Left colon (tissue), 1 donor: ENCODE results near the gene MAGI1.

DNA sequence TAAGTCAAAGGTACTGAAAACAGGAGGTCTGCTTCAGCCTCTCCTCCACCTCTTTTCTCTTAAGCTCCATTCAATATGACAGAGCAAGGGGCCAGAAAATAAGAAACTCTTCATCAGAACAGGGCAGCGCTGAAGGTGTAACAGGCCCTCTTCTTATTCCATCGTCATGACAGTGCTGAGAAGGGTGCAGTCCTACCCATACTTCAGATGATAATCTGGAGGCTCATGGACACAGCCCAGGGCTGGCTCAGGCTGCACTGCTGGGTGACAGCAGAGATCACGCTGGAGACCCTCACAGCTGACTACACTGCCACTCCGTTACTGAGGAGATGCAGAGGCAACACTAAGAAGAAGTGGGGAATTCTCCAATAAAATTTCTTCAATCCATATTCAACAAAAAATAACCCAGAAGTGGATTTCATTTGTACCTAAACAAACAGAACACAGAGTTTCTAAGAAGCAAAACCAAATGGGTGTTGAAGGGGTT is 623.4 kb downstream of the MAGI1 start:
- PRO-cap, result no peak

GRCh38 chr3:65509116-65510068 is 529.3 kb downstream of the MAGI1 start:
- PRO-cap, result no peak

DNA sequence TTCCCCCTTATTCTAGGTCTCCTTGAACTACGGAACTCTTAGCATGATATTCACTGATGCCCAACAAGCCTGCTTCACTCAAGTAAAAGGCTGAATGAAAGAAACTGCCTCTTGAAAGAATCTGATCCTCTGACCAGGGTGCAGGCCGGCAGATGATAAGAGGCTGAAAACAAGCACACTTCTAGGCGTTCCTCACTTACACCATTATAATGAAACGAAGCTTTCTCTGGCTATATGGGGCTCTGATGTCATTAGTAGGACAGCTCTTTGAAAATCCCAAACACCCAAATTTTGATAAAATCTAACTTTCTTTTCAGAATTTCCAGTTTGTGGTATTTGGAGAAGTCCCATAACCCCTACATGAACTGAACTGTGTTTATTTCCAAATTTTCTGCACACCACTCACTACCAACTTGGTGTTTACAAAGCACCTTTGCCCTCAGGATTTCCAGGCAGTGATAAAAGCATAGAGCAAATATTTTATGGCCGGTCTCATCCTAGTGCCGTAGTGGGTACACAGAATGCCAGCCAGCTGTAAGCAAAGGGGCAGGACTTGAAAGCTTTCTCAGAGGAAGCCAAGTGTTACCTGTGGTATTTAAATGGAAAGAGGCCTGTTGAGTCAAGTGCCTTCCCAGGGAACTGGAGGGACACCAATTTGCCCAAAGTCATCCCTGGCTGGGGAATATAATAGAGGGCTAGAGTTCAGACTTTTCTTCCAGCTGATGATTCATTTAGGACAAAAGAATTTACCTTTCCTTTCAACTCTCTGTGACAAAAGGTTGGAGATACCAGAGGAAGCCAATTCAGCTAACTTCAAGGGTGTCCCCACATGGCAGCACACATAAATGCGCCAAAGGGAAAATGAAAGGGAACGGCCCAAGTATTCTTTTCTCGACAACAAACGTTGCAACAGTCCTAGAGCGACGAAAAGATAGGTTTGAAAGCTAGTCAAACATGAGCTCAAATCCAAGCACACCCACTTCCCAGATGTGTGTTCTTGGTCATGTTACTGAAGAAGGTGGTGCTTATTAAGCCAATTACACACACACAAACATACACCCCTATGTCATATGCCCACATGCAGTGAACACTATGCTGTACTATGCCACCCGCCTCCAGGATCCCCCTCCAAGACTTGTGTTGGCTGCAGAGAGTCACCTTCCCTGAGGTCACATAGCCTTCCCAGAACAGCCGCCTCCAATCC is 27.9 kb downstream of the MAGI1 start:
- PRO-cap, result no peak

DNA sequence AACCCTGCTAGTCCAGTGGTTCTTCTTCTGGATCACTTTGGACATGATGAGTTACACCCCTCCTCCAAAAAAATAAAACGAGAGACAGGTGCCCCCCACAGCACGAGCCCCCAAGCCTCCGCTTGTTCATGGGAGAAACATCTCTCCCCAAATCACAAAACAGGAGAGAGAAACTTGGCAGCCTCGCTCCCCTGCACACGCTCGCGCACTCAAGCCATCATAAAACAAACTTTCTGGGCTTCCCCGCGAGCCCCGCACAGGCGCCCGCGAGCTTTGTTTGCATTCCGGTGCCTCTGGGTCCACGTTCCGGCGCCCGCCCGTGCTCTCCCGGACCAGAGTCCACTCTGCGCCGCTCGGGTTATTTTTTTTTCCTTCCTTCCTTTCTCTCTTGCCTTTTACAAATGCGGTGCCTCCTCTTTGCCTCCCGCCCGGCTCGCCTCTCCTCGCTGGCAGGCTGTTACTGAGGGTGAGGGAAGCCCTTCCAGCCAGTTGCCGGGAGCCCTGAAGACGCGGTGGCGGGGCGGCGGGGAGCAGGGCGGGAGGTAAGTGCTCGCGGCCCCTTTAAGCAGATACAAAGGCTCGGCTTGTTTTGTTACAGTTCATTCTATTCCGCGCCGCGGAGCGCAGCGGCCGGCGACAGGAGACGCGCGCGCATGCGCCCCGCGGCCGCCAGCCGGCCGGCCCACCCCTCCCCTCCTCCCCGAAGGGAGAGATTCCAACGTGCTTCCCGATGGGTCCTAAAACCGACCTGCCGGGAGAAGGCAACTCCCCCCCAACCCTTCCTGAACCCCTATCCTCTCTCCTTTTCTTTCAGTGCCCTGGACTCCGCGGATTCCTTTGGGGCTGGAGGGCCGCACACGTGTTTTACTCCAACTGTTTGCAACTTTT is at the start of gene MAGI1:
Gene MAGI1 (minus strand): TSS at position 655 of the 888 bp plus-strand sequence.
- PRO-cap, result bidirectional peak, plus-strand start at position 282 of the sequence, minus-strand start at position 573 of the sequence

GRCh38 chr3:66181742-66182324 is 39.0 kb upstream of the SLC25A26 start:
- PRO-cap, result no peak

GRCh38 chr3:66404848-66405135 is 96.0 kb downstream of the LRIG1 start:
- PRO-cap, result no peak

DNA sequence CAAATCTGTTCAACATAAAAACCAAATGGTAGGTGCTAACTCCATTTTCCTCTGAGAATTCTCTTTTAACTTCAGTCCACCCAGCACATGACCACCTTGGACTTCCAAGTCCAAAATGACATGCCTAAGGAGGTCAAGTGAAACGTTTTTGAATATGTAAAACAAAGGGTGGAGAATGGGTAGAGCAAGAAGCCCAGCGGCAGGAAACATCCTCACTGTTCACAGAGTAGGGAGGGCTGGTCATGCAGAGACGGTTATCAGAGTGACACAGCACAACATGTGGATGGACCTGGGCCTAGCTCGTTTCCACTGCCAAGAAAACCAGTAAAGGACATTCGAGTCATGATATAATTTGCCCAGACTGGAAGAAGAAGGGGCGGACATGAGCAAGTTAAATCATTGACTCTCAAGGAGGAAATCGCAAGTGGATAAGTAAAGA is 89.4 kb downstream of the LRIG1 start:
- PRO-cap, result no peak

DNA sequence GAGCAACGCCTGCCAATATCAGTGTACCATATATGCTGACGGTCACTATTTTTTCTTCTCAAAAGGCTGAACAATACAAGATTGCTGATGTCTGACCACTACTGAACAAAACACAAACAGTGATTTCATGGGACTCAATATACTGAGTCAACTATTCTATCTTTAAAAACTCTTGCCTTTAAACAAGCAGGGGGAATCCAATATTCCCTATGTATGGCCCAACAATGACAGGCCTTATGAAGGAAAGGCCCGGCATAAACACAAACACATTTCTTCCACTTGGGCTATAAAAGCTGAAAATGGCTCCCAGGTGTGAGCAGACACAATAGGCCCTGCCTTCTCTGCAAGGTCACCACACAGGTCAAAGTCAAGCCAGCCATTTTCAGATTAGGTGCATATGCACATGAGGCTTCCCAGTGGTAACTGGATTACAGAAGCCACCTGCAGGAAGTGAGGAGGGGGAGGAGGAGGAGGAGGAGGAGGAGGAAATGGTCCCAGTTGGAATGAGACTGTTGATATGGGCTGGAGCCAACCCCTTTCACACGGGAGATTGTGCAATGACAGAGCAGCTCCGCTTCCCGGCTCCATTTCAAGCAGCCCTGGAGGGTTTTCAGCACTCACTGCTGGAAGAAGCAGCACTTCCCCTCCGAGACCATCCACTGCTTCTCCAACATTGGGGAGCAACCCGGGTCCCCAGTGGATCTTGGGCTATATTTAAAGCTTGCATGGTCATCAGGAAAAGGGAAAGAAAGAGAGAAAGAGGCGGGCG is 58.6 kb downstream of the LRIG1 start:
- PRO-cap, result unidirectional peak, plus-strand start at position 501 of the sequence; unidirectional peak, plus-strand start at position 545 of the sequence

GRCh38 chr3:66485524-66486066 is 15.2 kb downstream of the LRIG1 start:
- PRO-cap, result no peak

DNA sequence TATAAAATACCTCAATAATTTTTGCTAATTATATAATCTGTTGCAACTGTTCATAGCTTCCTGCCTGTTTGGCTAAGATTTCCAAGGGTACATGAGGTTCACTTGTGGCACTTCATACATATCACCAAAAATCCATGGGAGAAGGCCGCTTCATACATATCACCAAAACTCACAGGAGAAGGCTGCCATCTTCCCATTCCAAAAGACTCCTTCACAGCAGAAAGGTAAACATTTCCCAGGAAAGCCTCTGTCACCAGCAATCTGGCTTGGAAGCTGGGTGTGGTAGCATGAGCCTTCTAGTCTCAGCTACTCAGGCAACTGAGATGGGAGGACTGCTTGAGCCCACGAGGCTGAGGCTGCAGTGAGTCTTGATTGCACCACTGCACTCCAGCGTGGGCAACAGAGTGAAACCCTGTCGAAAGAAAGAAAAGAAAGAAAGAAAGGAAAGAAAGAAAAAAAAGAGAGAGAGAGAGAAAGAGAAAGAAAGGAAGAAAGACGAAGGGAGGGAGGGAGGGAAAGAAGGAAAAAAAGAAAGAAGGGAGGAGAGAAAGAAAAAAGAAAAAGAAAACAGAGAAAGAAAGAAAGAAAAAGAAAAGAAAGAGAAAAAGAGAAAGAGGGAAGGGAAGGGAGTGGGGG is 7.3 kb downstream of the LRIG1 start:
- PRO-cap, result no peak

DNA sequence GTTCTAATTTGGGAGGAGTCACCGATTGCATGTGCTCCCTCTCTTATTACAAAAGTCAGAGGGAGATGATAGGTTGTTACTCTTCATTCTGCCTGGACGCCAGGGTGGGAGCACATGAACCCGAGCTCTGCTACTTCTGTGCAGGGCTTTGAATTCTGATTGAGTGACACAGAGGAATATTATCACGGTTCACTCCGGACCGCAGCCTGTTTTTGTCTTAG is 36.9 kb upstream of the LRIG1 start:
- PRO-cap, result no peak

DNA sequence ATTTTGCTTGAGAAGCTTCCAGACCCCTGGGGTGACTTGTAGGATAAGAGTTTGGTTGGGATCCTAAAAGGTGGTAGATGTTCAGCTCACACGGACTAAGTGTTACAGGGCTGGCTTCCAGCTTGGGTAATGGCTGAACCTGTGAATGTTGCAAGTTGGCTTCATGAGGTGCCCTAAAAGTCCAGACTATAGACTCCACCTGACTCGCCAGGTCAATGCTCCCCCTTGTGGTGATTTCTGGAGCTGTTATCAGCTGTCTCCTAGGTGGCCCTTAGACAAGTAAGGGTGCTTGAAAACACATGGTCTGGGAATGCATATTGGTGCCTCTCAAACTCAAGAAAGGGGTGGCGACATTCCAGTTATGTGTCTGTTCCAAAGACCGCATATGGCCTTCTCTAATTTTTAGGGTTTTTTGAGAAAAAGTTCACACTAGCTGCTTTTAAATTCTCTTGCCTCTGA is 175.8 kb upstream of the KBTBD8 start:
- PRO-cap, result no peak

GRCh38 chr3:67489600-67489896 is 164.9 kb downstream of the SUCLG2 start:
- PRO-cap, result no peak

GRCh38 chr3:67489897-67490176 is 164.6 kb downstream of the SUCLG2 start:
- PRO-cap, result no peak

DNA sequence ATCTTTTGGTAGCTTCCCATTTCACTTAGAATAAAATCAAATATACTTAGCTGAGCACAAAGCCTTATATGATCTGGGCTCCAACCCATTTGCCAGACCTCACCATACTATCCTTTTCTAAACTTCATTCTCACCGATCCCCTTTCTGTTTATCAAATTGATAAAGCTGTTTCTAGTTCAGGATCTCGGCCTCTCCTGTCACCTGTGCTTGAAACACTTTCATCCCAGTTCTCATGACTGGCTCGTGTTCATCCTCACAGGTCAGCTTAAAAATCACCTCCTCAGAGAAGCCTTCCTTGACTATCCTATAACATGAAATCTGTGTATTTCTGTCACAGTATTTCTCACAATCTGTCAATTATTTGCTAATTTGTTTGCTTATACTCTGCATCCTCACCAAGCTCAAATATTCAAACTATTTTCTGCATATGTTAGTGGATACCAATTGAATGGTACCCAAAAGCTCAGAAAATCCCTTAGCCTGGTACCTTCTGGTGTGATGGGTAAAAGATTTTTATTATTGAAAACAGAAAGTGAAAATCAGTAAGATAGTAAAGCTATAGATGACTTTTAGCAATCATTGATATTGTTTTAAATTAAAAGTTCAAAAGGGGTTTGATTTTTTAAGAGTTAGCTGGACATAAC is 60.0 kb downstream of the SUCLG2 start:
- PRO-cap, result no peak

DNA sequence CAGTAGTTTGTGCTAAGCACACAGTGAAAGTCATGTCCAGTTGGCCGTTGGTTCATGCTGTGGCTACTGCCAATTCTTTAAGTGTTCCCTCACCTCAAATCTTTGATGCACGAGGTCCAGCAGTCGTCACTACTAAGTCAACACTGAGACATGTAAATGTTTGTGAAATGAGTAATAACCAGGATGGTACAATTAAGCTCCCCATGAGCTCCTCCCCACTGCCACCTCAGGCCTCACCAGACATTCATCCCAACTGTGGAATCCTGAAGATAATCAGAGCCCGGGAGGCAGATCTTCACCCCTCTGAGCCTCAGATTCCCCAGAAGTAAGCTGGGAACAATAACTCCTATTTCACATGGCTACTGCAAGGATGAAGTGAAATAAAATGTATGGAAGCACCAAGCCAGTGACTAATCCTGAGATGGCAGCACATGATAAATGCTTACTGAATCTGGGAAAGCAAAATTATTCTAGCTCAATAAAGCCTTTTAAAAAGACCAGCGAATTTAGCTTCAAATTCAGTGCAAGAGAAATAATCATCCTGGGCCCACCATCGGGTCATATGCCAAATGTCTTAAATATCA is 6.8 kb downstream of the SUCLG2 start:
- PRO-cap, result no peak

DNA sequence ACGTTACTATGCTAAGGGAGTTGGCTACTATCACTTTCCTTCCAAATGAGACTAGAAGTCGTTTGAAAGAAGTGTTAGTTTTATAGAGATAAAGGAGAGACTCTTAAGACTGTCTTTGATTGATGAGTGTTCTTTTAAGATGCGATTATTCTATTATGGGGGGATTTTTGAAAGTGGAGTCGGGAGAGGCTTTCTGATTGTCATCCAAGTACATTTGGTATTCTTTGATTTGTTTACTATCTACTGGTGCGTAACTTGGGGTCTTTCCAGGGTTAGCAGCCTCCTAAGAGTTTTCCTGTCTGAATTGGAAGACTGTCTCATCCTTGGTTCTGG is 3.7 kb upstream of the SUCLG2 start:
- PRO-cap, result unidirectional peak, plus-strand start at position 164 of the sequence

- PRO-cap, result no peak
Observed at GRCh38 chr3:68081575-68082008, 77.5 kb downstream of the TAFA1 start.

DNA sequence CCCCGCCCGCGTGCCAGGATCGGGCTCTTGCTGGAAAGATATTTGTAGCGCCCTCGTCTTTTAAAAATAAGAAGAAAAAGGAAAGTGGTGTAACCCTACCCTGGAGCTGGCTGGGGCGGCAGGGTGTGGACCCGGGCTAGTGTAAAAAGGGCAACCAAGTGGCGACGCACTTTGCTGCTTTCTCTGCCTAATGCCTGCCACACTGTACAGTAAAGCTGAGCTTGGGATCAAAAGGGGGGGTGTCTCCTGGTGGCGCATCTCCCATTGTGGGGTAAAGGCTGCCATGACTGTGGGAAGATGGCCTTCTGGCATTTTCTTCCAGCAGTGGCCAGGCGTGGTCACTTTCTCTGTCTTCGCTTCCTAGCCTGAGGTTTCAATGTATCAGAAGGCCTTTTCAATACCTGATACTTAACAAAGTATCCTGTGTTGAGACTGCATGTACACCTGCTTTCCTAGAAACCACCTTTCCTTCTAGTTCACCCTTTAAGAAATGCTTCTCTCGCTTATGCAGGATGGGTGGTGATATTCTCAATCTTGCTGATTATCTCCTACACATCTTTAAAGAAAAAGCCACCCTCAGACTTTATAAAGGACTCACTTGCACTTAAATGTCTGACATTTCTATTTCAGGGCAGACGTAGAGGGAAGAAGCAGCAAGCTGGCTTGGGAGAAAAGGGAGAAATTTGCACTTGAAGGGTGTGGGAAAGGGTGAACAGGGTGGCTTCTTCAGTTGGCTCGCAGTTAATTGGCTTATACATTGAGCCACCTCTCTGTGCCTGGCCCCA is 969 bp downstream of the ARL6IP5 start:
- PRO-cap, result bidirectional peak, plus-strand start at position 139 of the sequence, minus-strand start at position 68 of the sequence; bidirectional peak, plus-strand start outside the sequence, minus-strand start at position 685 of the sequence

DNA sequence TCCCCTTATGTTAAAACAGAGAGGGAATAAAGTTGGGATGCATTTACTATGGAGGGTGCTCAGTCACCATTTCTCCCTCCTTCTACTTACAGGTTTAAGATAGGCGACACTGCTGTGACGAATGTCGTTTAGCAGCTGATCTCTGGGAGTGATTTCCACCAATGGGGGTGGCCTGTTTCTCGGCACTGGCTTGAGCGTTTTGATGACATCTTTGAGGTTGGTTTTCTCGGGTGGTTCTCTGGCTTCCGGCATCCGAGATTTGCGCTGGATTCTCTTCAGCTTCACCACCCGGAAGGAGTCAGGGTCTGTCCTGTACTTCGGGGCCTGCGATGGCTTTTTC is 3.8 kb downstream of the LMOD3 start:
- PRO-cap, result no peak